NT2/D1 (cell line): ENCODE data around the genes SNAPC4 and SEC16A.

- RRBS, 2 experiments, result no CpG with 5 or more reads among the region's 36 CpGs
Measured at GRCh38 chr9:135887040-135888186, 19.9 kb downstream of the CAMSAP1 start.

GRCh38 chr9:135941518-135942528 lies 19.4 kb downstream of the UBAC1 start:
- RRBS, 2 experiments, result no CpG with 5 or more reads among the region's 17 CpGs

- RRBS, 2 experiments, result no CpG with 5 or more reads among the region's 9 CpGs
Measured at GRCh38 chr9:135980951-135981236, 19.7 kb upstream of the UBAC1 start.

DNA sequence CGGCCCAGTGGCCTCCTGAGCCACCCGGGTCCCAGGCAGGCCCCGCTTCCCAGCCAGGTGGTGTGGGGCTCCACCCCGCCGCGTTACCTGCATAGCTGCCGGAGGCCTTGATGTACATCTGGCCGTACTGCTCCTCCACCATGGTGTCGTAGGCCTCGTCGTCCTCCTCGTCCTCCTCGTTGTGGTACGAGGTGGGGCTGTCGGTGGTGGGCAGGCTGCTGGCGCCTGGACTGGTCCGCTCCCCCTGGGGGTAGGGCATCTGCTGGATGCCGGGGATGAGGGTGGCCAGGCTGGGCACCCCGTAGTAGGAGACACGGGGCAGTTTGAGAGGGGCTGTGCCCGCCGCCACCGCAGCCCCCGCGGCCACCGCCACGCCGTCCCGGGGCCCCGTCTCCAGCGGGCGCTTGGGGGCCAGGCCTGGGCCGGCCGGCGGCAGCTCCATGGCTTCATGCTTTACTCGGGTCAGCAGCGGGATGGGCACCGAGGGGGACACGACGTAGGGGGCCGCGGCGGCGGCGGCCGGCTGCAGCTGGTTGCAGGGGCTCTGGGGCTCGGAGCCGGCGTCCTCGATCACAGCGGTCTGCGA lies 45.4 kb downstream of the NACC2 start:
- RRBS, 2 experiments, result no CpG with 5 or more reads among the region's 52 CpGs

DNA sequence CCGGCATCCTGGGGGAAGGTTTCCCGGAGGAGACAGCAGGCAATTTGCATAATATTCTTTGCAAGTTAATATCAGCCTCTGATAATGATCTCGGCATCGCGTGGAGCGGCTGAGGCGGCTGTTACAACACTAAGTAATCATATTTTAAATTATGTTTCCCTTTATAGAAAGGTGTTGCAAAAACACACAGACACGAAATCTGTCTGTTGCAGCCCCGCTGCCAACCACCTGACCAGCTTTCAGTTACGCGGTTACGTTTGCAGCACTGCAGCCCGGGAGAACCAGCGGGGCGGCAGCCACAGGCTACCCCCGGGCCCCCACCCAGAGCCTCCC lies 6.3 kb downstream of the NACC2 start:
- RRBS, 2 experiments, result 87 to 93% methylated on average over 3 to 4 of the region's 16 CpGs

GRCh38 chr9:136093011-136093666 lies 1.9 kb downstream of the NACC2 start:
- RRBS, 2 experiments, result 46 to 91% methylated on average over 3 of the region's 17 CpGs

- RRBS, 2 experiments, result 3 to 36% methylated on average over 6 to 12 of the region's 52 CpGs
Measured at GRCh38 chr9:136093667-136094550, 1.2 kb downstream of the NACC2 start.

DNA sequence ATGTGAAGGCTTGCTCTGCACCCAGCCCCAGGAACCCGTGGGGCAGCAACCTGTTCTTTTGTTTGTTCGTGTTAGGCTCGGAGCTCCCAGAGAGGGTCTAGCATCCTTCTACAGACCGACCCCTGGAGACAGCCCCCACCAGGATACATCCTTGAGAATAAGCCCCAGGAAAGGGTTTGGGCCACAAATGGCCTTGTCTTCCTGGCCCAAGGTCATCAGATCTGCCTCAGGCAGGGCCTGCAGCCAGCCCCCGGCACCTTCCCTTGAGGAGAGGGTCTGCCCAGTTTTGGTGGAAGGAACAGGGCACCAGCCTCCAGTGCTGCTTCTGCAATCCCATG lies 11.5 kb upstream of the NACC2 start:
- RRBS, 2 experiments, result no CpG with 5 or more reads among the region's 5 CpGs

GRCh38 chr9:136244310-136245019 lies 1.1 kb downstream of the QSOX2 start:
- RRBS, 2 experiments, result no CpG with 5 or more reads among the region's 11 CpGs

DNA sequence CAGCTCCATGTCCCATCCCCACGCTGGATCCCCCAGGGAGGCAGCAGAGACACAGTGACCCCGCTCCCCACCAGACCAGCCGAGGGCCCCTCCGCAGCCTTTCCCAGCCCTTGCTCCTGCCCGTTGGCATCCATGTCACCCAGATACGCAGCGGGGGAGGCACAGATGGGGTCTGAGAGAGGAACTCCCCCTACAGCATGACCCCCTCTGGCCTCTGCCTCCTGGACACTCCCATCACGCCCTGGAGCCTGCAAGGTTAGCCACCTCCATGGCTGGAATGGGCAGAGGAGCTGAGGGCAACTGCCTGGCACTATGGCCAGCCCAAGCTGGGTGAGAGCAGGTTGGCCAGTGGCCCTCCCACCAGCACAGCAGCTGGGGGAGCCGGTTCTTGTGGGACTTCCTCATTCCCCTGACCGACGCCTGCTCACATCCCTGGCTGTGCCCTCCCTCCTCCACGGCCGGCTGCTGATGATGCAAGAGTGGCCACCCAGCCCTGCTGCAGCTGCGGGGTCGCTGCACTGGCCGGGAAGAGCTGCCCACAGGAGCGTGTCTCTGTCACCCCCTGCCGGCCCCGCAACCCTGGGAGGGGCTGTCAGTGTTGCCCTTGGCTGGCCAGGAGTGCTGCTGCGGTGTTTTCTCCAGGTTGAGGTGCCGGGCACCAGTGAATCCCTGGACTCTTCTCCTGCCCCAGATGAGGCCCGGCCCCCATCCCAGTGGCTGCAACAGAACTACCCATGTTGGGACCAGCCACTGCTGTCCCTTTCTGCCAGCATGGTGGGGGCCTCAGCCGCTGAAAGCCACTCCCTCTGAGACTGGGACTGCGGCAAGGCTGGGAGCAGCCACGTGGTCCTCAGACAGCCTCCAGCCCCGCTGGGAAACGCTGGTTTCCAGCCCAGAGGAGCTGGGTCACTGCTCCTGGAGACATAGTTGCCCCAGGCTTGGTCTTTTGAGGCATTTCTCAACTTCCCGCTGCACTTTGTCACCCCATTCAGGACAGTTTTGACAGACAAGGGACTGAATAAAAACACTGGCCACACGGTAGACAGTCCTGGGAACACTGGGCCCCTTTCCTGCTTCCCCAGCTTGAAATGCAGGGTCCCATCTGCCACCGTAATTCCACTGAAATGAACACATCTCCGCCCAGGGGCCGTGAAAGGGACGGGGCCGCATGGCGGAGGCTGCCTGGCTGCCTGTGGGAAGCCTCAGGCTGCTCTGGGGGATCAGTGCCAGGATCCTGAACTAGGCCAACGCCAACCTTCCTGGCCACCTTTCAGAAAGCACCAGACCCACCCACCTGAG lies 782 bp downstream of the CARD9 start:
- RRBS, 2 experiments, result 81 to 86% methylated on average over 6 to 7 of the region's 36 CpGs

GRCh38 chr9:136400008-136401151 lies at the start of gene SNAPC4:
Gene SNAPC4, minus strand, starts transcription at chr9:136400170.
- RRBS, 2 experiments, result 42 to 46% methylated on average over 8 of the region's 83 CpGs

DNA sequence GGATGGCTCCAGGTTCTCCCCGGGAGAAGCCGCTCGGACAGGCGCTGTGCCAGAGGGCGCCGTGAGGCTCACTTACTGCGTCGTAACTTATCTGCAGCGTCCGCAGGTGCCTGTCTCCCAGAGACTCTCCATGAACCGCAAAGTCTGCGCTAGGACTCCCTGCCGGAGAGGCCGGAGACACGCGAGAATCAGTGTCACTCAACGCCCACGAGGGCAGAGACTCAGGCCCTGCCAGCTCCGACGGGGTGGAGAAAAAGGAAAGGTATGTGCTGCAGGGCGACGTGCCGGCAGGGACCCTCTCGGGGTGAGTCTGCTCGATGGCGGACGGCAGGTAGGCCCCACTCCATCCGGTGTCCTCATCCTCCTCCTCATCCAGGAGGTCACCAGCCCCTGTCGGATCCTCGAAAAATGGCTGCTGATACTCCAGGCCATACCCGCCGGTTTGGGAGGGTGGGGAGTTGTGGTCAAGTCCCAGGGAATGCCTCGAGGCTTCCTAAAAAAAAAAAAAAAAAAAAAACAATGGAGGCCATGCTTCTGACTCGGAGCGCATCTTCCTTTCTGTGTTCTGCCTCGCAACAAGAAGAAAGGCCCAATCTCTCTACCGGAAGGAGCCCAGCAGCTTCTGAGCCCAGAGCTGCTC lies 3.2 kb downstream of the ENTR1 start:
- RRBS, 2 experiments, result 95 to 96% methylated on average over 3 to 6 of the region's 37 CpGs

GRCh38 chr9:136482855-136483673 lies at the start of gene SEC16A:
Gene SEC16A, minus strand, starts transcription at chr9:136483040.
- RRBS, 2 experiments, result under 1 to 2% methylated on average over 31 to 39 of the region's 103 CpGs

DNA sequence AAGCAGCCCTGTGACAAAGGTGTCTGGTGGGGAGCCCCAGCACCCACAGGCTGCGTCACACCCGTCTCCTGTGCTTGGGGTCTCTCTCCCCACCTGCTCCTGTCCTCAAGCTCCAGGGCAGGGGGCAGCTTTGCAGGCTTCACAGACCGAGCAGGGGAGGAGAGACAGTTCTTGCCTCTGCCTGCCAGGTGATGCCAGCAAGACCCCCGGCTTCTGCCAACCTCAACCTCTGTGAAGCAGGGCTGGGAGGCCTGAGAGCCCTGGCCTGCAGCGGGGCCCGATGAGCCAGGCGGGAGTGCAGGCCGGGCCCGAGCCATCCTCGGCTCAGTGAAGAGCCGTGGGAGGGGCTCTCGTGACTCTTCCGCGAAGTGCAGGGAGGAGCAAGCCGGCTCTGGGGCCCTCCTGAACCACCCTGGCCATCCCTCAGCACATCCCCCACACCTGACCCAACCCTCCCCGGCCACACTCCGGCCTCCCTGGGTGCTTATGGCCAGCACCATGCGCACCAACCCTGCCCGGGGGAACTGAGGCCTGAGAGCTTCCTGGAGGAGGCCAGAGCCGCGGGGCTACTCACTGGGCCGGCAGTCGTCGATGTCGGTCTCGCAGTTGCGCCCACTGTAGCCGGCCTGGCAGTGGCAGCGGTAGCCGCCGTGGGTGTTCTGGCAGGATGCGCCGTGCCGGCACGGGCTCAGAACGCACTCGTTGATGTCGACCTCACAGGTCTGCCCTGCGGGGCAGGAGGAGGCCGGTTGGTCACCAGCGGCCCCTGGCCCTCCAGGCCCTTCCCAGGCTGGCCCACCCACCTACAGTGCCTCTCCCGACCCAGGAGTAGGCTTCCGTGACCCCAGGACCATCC lies 27.5 kb upstream of the SEC16A start:
- RRBS, 2 experiments, result 93 to 94% methylated on average over 24 to 36 of the region's 43 CpGs

- RRBS, 2 experiments, result 93 to 94% methylated on average over 17 to 18 of the region's 27 CpGs
Measured at GRCh38 chr9:136525060-136525665, 20.7 kb downstream of the NOTCH1 start.

DNA sequence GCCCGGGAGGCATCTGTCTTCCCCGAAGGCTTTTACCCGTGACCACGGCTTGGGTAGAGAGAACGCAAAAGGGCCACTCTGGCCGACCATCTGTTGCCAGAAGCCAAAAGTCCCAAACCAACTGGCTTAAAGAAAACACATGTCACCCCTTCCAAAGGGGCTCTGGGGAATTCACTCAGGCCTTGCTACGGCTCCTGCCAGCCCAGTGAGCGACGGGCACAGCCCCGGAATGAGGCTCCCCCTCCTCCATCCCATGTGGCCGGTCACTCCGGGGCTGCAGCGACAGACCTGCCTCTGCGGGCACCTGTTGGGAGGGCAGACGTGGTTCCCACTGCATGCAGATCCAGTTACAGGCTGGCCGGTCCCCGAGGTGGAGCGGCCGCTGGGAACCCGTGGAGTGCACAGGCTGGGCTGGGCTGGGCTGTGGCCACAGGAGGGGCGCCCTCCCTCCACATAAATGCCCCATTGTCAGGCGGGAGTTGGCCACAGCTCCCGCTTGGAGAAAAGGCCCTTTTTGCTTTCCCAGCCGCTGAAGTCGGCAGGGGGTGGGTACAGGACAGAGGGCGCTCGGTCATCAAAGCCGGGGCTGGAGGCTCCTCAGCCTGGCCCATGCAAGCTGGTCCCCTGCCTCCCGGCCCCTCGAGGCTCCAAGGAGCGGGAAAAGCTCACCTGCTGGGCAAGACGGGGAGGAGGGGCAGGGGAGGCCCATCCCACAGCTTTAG lies 19.9 kb downstream of the NOTCH1 start:
- RRBS, 2 experiments, result 47 to 77% methylated on average over 2 of the region's 32 CpGs

DNA sequence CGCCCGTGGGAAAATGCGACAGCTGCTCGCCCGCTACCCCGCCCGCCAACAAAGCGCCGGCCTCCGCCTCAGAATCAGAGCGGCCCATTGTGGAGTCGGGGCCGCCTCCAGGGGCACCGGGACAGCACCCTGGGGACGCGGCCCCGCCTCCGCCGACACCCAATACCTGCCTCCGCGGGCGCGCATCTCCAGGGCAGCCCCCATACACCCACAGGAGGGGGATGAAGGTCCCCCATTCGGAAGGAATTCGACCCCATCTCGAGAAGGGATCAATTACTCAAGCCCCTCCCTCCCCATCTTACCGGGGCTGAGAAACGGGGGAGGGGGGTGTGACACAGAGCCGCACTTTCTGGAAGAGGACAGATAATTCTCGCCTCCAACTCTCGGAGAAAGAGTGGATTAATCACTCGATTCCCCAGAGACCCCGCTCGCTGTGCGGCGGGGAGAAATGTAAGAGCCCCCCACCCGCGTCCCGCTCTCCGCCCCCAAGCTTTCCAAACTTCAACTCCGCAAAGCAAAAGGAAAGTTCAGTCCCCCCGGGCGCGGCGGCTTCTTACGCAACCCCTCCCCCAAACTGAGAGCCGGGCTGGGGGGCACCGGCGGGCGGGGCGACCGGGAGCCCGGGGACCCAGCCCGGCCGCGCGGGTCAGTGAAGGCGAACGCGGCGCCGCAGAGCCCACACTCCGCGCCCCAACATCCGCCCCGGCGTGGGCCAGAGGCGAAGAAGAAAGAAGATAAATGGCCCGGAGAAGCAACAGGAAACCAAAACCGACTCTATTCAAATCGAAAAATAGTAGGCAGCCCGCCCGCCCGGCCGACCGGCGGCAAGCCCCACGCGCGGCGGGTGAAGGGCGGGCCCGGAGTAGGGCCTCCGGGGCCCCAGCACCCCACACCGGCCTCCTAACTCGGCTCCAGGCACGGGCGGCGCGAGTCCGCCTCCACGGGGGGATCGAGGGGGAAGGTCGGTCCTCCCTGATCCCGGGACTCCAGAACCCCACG lies 959 bp downstream of the NOTCH1 start:
- RRBS, 2 experiments, result 2% methylated on average over 48 to 50 of the region's 96 CpGs

DNA sequence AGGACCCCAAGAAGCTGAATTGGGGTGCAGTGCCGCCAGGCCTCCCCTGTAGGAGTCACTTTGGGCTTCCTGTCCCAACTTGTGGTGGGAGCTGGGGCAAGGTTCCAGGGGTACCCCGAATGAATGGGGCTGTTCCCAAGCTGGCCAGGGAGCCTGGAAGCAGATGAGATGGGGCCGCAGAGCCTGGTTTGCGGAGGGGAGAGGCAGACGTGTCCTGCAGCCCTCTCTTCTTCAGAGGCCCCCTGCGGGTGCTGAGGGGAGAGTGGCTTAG lies 2.4 kb upstream of the NOTCH1 start:
- RRBS, 2 experiments, result no CpG with 5 or more reads among the region's 6 CpGs

DNA sequence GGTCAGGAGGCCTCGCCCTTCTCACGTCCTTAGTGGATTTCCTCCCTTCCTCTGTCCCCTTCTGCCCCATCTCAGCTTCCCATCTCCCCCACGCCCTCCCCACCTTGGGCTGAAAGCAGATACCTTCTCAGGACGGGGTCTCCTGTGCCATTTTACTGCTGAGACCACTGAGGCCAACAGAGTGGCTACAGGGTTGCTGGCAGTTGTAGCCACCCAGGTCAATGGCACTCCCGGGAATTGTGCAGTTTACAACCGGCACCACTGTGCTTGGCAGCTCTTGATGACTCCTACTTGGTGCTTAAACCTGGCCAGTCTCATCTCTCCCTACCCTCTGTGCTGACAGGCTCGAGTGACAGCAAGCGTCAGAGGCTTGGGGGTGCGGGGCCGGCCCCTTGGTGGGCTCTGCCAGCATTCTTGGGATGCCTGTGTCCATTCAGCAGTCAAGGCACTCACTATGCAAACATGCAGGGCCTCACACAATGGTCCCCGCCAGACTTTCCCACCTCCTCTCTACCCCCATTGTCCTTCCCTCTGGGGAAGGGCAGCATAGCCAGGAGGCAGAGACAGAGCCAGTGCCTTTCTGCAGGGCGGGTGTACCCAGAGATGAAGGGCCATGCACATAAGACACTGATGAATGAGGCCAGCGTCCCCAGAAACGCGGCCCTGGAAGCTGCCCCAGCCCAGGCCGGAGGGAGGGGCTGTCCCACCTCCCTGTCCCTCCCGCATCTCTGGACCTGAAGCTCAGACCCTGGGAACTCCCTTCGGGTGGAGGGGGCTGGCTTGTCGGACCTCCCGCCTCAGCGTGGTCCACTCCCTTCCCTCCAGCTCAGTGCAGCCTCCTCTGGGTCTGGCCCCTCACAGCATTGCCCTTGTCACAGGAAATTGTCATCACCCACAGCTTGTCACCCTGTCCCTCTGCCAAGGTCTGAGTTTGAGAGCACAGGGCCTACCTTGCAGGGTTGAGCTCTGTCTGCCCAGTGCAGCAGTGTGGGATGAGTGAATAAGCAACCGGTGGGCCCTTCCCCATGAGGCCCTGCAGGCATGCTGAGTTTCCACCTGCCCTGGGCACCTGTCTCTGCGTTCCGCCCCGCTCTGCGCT lies 26.3 kb upstream of the NOTCH1 start:
- RRBS, 2 experiments, result no CpG with 5 or more reads among the region's 26 CpGs

DNA sequence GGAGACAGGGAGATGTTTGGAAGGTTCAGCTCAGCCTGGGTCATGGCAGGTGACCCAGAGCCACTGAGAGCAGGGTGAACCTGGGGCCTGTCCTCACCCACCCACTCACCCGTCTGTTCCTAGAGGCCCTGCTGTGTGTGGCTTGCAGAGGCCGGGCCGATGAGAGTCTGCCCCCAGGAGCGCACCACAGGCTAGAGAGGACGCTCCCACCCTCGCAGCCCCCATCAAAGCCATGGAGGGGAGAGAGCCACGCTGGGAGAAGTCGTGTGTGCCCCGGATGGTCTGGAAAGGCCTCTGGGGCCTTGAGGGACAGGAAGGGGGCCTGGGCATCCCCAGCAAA lies 42.7 kb upstream of the NOTCH1 start:
- RRBS, 2 experiments, result 16 to 40% methylated on average over 1 of the region's 9 CpGs